ENCODE results near the genes QPRT, KIF22 and PPP4C.

DNA sequence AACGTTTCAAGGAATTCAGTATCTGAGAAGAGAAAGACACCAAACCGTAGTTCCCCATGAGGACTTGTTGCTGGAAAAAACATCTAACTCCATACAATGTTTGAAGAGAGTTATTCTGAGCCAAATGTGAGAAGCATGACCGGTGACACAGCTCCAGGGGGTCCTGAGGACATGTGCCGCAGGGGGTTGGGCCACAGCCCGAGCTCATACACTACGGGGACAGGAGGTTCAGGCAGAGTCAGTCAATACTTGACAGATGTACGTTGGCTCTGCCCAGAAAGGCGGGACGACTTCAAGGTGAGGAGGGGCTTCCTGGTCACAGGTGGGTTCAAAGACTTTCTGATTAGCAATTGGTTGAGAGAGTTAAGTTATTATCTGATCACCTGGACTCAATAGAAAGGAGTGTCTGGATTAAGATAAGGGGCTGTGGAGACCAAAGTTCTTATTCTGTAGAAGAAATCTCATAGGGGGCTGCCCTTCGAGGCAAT, 143.8 kb downstream of the NPIPB11 start:
- PRO-cap: no peak
- RAMPAGE, long total RNA, 3 experiments: no peak in any of the 3 experiments

DNA sequence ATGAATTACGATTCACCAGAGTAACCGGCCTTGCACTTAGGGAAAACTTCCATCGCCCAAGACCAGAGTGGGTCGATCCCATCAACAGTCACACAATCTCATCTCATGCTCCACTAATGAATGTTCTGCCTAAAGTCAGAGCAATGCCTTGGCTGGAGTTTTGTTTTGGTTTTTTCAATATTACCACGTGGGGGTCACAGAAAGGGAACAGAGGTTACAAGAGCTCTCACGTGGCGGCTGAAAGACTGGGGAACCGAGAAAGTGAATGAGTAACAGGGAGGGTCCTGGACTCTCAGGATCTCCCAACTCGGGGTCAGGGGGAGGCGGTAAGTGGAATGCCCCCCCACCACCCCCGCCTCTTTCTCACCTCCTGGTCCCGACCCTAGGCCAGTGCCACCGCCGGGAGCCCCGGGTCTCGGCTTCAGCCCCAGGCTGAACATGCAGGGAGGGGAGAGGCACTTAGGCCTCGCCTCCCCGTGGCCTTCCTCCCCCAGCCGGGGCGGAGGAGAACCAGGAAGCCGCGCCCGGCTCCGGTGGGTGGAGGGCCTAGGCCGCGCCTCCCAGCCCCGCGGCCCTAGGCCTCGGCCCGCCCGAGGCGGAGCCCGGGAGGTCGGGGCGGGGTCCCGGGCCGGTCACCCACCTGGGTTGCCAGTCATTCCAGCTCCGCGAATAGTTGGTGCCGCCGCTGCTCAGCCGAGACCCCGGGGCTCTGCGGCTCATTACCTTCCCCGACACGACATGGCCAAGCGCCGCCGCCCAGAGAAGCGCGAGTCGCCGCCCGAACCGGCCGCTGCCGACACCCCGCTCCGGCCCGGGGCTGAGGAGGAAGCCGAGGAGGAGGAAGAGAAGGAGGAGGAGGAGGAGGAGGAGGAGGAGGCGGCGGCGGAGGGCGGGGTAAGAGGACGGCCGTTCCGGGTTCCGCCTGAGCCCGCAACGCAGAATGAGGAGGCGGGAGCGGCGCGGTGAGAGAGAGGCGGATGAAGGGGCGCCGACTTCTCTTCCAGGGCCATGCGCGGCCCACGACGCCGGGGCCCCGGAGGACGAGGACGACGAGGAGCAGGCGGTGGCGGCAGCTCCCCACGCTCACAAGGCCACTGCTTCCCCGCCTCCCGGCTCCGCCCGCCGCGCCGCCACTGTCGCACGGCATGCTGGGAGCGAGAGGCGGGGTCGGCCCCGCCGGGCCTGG, 68.4 kb upstream of the SPN start:
- PRO-cap: unidirectional peak, plus-strand start at position 207 of the sequence; unidirectional peak, minus-strand start at position 511 of the sequence; bidirectional peak, plus-strand start at position 902 of the sequence, minus-strand start at position 830 of the sequence; bidirectional peak, plus-strand start at position 925 of the sequence, minus-strand start at position 942 of the sequence; bidirectional peak, plus-strand start outside the sequence, minus-strand start at position 1,135 of the sequence
- RAMPAGE, long total RNA, 3 experiments: start-site peak on the minus strand in 2 of 3 experiments, centred at positions 962 to 990 of the sequence, 50 to 73 reads per replicate

GRCh38 chr16:29607527-29608162, 55.4 kb upstream of the SPN start:
- PRO-cap: no peak
- RAMPAGE, long total RNA, 3 experiments: no peak in any of the 3 experiments

DNA sequence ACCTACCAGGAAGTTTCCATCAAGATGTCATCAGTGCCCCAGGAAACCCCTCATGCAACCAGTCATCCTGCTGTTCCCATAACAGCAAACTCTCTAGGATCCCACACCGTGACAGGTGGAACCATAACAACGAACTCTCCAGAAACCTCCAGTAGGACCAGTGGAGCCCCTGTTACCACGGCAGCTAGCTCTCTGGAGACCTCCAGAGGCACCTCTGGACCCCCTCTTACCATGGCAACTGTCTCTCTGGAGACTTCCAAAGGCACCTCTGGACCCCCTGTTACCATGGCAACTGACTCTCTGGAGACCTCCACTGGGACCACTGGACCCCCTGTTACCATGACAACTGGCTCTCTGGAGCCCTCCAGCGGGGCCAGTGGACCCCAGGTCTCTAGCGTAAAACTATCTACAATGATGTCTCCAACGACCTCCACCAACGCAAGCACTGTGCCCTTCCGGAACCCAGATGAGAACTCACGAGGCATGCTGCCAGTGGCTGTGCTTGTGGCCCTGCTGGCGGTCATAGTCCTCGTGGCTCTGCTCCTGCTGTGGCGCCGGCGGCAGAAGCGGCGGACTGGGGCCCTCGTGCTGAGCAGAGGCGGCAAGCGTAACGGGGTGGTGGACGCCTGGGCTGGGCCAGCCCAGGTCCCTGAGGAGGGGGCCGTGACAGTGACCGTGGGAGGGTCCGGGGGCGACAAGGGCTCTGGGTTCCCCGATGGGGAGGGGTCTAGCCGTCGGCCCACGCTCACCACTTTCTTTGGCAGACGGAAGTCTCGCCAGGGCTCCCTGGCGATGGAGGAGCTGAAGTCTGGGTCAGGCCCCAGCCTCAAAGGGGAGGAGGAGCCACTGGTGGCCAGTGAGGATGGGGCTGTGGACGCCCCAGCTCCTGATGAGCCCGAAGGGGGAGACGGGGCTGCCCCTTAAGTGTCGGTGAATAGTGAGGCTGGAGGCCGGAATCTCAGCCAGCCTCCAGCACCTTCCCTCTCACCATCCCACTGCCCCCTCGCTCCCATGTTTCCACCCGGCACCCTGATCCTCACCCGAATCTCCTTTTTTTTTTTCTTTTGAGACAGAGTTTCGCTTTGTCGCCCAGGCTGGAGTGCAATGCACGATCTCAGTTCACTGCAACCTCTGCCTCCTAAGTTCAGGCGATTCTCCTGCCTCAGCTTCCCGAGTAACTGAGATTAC, 1.4 kb downstream of the SPN start:
- PRO-cap: no peak
- RAMPAGE, long total RNA, 3 experiments: no peak in any of the 3 experiments

DNA sequence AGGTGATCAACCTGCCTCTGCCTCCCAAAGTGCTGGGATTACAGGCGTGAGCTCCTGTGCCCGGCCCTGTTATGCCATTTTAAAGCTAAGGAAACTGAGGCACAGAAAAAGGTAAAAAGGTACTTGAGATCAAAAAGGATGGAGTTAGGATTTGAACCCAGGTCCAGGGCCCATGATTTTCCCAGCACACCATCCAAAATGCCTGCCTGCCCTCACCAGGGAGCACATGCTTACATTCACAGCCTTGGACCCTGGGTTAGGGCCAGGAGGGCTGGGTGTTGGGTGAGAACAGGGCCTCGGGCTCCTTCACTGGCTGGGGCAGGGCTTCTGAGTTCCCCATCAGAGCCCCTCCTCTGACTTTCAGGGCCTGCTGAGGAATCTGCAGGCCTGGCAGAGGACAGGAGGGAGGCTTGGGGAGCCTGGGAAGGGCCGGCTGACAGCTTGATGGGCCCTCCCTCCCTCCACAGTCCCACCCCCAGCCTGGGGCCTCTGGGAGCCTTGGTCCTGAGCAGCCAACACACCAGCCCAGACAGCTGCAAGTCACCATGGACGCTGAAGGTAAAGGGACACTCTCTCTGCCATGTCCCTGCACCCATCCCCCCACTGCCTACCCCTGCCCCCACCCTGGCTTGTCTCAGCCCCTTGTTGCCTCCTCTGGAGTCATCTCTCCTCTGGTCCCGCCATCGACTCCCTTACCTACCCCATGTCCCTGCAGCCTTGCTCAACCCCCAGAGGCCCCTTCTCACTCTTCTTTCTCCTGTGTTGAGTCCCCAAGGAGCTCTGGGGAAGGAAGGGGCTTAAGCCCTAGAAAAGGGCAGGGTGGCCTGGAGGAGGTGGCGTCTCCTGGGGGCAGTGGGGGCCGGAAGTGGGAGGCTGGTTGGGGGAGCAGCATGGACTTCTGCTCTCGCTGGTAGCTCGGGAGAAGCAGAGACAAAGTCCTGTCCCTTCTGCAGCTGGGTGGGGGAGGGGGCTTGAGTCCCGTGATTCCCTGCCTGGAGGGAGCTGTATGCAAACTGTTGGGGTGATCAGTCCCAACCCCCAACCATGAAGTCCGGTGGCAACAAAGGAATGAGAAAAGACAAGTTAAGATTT, at the start of gene QPRT:
TSS of gene QPRT (plus strand) at position 528 of the 1,092 bp plus-strand sequence.
- PRO-cap: no peak
- RAMPAGE, long total RNA, 3 experiments: start-site peak on the plus strand in 2 of 3 experiments, centred at positions 506 to 508 of the sequence, 8 to 21 reads per replicate

DNA sequence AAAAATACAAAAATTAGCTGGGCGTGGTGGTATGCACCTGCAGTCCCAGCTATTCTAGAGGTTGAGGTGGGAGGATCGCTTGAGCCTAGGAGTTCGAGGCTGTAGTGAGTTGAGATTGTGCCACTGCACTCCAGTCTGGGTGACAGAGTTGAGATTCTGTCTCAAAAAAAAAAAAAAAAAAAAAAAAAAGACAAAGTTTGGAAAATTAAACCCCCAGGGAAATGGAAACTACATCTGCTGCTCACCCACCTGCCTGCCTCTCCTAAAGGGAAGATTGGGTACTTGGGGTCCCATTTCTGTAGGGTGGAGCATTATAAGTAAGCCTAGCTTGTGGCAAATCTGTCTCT, 2.7 kb downstream of the C16orf54 start:
- PRO-cap: no peak
- RAMPAGE, long total RNA, 3 experiments: no peak in any of the 3 experiments

DNA sequence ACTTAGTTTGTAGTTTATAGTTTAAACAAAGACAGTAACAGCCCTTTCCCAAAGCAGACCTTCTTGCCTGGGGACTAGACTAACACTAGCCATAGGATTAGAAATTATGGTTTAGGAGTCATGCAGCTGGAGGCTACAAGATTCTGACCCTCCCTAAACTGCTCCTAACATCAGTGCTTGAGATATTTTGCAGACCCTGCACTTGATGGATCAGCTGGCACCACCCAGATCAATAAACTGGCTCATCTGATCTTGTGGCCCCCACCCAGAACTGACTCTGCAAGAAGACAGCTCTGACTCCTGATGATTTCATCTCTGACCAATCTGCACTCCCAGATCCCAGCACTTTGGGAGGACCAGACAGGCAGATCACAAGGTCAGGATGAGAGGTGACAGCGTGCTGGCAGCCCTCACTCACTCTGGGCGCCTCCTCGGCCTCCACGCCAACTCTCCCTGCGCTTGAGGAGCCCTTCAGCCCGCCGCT, 2.1 kb upstream of the C16orf54 start:
- PRO-cap: no peak
- RAMPAGE, long total RNA, 3 experiments: no peak in any of the 3 experiments

DNA sequence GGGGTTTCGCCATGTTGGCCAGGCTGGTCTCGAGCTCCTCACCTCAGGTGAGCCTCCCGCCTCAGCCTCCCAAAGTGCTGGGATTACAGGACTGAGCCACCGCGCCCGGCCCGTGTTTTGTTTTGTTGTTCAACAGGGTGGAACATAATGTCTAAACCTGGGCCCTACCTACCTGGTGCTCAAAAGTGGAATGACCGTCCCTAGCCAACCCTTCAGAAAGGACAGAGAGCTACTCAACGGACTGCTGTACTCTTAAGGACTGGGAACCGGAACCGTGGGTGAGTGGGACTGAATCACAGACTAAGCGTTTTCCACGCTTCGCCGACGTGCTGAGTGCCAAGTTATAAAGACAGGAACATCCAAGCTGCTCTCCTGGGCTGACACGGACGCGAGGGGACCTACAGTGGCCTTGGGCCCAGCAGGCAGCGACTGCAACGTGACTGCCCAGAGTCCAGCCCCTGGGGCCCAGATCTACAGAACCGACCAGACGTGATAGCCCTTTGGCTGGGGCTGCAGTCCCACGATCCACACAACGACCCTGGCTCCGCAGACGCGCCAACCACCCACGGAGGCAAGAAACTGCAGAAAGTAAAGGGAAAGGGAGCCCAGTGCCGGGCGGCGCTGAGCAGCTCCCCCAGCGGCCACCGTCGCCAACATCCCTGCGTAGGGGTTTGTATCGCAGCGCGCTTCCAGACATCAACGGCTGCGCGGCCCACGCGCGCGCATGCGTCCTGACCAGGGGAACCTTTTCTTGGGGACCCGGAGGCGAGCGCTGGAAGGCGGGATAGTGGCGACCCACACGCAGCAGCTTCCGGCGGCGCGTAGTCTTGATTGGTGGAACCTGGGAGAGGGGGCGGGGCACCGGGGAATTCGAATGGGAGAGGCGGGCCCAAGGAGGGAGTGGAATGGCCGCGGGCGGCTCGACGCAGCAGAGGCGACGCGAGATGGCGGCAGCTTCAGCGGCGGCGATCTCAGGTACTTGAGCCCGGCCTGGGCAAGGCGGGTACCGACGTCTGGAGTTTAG, at the start of gene KIF22:
TSS of gene KIF22 (plus strand) at position 897 of the 1,024 bp plus-strand sequence.
- PRO-cap: bidirectional peak, plus-strand start at position 900 of the sequence, minus-strand start at position 726 of the sequence
- RAMPAGE, long total RNA, 3 experiments: no peak in any of the 3 experiments

- PRO-cap: no peak
- RAMPAGE, long total RNA, 3 experiments: no peak in any of the 3 experiments
Observed at GRCh38 chr16:29816969-29817362, 1.0 kb downstream of the PAGR1 start.

DNA sequence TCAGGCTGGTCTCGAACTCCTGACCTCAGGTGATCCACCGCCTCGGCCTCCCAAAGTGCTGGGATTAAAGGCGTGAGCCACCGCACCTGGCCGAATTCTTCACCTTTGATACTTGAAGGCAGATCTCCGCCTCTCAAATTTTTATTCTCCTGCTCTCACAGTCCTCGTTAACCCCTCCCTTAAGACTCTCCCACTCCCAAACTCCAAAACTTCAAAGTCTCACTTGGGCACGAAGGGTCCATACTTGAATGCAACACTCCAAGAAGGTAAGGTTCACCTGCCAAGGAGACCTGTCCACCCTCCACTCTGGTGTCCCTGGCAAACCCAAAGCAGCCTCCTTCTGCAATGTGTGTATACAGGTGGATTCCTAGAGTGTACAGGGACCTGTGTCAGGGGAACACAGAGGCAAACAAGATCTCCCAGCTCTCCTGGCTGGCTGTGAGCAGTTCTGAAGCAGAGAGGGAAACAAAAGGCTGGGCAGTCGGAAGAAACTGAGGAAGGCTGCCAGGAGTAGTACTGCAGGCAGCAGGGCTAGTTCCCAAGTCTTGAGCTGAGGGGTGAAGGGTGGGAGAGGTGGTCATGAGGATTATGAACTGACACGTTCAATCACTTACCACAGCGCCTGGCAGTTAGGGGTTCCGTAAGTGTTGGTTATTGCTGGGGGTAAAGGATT, 965 bp downstream of the KCTD13 start:
- PRO-cap: no peak
- RAMPAGE, long total RNA, 3 experiments: no peak in any of the 3 experiments

DNA sequence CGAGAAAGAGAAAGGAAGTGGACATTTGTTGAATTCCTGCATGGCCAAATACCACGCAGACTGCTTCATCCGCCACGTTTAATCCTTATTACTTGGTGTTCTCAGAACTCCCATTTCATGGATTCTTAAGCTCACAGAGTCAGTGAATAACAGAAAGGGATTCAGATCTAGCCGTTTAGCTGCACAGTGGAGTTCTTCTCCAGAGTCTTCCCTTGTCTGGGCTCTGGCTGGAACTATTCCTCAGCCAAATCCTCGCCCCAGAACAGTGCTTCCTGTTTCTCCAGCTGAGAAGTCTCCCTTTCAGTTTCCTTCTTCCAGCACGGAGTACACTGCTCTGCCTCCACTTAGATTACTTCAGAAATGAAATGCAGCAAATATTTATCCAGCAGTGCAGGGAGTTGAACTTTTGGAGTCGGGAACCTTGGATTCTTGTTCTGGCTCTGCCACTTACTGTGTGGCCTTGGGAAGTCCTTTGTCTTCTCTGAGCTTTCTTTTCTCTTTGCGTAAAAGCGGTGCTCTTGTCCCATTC, 745 bp downstream of the TMEM219 start:
- PRO-cap: unidirectional peak, minus-strand start at position 235 of the sequence
- RAMPAGE, long total RNA, 3 experiments: no peak in any of the 3 experiments

GRCh38 chr16:30001788-30002210, 5.8 kb downstream of the INO80E start:
- PRO-cap: no peak
- RAMPAGE, long total RNA, 3 experiments: no peak in any of the 3 experiments

DNA sequence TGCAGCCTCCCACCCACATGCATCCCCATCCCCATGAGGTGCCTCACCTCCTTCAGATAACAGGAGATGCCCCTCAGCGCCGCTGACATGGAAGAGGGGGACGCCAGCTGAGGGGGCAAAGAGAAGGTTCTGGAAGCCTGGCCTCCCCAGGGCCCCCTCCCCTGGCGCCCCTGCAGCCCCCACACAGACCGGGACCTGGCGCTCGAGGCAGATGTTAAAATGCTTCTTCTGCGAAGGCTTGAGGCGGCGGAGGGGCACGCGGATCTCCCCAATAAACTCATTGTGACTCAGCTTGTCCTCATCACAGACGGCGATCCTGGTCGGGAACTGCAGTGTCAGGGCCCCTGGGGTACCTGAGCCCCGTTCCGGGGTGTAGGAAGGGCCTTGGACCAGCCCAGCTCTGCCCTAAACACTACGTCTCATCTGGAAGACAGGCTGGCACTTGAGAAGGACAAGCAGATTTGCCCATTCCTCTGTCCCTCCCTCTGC, 3.8 kb downstream of the DOC2A start:
- PRO-cap: no peak
- RAMPAGE, long total RNA, 3 experiments: no peak in any of the 3 experiments

GRCh38 chr16:30055042-30055649, 2.2 kb downstream of the ENSG00000285043 start:
- PRO-cap: no peak
- RAMPAGE, long total RNA, 3 experiments: no peak in any of the 3 experiments

DNA sequence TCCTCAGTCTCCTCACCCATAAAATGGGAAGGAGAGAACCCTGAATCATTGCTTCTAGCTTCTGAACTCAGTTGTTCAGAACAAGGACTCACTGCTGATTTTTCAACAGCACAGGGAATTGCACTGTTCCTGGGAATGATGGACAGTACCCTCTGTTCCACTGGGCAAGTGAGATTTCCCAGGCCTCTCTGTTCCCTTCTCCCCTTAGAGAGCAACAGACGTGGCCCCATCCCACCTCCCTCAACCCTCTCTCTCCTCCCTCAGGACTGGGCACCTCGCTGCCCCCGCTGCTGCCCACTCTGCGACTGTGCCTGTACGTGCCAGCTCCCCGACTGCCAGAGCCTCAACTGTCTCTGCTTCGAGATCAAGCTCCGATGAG, 2.1 kb upstream of the ALDOA start:
- PRO-cap: unidirectional peak, plus-strand start at position 207 of the sequence
- RAMPAGE, long total RNA, 3 experiments: no peak in any of the 3 experiments

GRCh38 chr16:30075760-30076970, at the start of gene PPP4C:
PPP4C (plus strand) TSS chr16:30075994.
- PRO-cap: bidirectional peak, plus-strand start at chr16:30076003, minus-strand start at chr16:30075896
- RAMPAGE, long total RNA, 3 experiments: start-site peak on the plus strand in 3 of 3 experiments, at chr16:30075988-30076027 at its widest, 21 to 226 reads per replicate

DNA sequence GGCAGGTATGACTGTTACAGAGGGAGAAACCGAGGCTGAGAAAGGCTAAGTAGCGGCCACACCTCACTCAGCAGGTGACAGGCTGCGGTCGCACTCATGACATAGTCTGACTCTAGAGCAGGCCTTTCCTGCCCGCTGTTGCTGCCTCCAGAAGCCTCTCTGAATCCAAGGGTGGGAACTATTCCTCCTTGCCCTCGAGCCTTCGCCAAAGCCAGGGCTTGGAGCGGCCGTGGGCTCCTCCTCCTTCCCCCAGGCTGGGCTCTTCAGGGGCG, 776 bp upstream of the CORO1A start:
- PRO-cap: no peak
- RAMPAGE, long total RNA, 3 experiments: no peak in any of the 3 experiments

GRCh38 chr16:30187705-30188110, 4.3 kb downstream of the CORO1A start:
- PRO-cap: no peak
- RAMPAGE, long total RNA, 3 experiments: no peak in any of the 3 experiments

DNA sequence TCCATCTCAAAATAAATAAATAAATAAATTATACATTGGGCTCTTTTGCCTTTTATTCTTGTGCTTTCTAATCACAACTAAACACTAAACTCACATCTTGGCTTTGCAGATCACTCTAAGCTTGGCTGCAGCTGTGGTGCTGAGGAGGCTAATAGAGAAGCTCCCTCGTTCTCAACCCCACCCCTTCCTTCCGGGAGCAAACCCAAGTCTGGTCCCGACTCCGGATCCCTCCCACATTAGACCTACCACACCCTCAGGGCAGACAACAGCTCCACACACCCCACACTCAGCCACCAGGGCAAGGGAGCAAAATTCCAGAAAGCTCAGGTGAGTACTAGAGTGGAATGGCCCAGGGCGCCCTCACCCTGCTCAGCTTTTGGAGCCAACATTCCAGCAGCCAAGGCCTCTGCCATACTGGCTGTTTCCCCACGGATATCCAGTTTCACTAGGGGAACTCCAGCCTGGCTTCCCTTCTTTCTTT, 9.9 kb downstream of the SULT1A3 start:
- PRO-cap: no peak
- RAMPAGE, long total RNA, 3 experiments: no peak in any of the 3 experiments

GRCh38 chr16:30276191-30276561, 27.9 kb upstream of the NPIPB13 start:
- PRO-cap: no peak
- RAMPAGE, long total RNA, 3 experiments: no peak in any of the 3 experiments